GM12892 (cell line): ENCODE data around the gene CERT1.

- RRBS = no CpG with 5 or more reads among the region's 6 CpGs
Observed at GRCh38 chr5:72849115-72849436, 32.6 kb downstream of the TNPO1 start.

DNA sequence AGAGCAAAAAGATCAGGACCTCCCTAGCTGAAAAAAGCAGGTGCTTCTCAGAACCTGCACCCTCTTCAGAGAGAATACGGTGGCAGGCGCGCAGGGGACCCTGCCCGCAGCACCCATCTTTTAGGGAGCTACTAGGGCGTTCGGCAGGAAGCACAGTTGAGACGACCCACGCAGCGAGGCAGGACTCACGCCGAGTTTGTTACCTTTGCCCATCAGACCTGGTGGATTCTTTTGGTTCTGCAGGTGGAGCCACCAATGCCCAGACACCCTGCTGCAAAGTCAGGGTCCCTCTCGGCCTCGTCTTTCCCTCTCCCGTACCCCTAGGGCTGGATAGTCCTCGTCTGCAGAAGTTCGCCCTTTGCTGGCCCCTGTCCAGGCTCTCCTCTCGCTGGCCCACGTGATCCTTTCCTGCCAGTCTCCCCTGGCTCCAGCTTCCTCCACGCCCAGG, 28.6 kb downstream of the TMEM174 start:
- RRBS = no CpG with 5 or more reads among the region's 19 CpGs

GRCh38 chr5:73281351-73281818, 108.4 kb downstream of the TMEM174 start:
- RRBS = no CpG with 5 or more reads among the region's 5 CpGs

GRCh38 chr5:73303221-73303495, 130.2 kb downstream of the TMEM174 start:
- RRBS = no CpG with 5 or more reads among the region's 22 CpGs

- RRBS = 0% methylated on average over 4 of the region's 32 CpGs
Observed at GRCh38 chr5:73498618-73499173, 454 bp downstream of the BTF3 start.

DNA sequence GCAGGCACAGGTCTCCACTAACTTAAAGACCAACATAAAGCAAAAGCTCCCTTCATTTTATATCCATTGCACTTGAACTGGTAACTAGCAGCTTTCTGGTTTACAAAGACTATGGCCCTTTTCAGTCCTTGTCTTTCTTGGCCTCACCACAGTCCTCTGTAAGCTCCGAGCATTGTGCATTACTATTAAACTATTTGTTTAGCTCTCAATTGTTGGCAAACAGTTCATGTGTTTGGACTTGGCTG, 37.3 kb downstream of the ARHGEF28 start:
- RRBS = no CpG with 5 or more reads among the region's 1 CpG

DNA sequence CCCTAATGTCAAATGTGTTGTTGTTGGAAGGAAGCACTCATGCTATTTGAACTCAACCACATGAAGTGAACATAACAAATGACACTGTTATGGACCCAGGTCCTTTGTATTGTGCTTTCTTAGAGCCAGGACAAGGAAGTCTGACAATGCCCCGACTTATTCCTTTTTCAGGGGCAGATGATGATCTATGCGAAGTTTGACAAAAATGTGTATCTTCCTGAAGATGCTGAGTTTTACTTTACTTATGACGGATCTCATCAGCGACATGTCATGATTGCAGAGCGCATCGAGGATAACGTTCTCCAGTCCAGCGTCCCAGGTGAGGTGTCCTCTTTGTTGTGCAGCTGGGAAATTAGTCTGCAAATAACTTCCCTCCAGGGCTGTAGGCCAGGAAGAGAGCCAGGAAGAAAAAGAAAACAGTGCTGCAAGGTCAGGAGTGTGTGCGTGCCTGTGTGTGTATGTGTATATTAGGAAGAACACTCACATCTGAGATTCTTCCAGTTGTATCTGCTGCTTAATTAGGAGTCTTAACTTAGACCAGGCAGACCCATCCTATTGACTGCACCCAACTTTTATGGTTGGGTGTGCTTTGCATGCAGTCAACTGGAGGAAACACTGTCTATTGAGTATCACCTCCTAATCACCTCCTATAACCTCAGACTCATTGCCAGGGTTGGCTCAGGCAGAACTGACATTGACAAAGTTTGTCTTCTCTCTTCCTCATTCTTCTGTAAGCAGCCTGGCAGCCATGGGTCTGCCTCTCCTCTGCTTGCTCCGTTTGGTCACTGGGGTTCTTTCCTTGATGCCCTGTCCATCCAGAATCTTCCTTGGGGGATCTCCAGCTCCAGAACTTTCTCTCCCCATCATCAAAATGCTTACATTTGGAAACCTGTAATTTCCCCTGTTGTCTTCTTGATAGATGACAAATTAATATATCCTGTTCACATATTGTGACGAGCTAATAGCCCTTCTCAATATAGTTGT, 124.0 kb downstream of the ARHGEF28 start:
- RRBS = no CpG with 5 or more reads among the region's 11 CpGs

DNA sequence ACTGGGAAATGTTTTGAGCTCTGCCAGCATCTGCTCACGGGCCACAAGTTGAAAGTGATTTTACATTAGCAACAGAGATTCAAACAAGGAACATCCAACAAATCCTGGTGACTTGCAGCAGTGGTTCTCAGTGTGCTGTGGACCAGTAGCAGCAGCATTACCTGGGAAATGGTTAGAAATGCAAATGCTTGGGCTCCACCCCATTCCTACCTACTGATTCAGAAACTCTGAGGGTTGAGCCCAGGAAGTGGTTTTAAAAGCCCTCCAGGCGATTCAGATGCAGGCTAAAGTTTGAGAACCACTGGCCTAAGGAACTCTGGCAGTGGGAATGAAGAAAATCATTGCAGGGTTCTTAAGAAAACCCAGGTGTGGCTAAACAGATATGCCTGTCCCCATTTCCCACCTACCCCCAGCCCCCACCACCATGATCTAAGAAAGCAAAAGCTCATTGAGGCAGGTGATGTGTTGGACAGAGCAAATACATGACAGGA, 398.8 kb downstream of the ENC1 start:
- RRBS = no CpG with 5 or more reads among the region's 2 CpGs

DNA sequence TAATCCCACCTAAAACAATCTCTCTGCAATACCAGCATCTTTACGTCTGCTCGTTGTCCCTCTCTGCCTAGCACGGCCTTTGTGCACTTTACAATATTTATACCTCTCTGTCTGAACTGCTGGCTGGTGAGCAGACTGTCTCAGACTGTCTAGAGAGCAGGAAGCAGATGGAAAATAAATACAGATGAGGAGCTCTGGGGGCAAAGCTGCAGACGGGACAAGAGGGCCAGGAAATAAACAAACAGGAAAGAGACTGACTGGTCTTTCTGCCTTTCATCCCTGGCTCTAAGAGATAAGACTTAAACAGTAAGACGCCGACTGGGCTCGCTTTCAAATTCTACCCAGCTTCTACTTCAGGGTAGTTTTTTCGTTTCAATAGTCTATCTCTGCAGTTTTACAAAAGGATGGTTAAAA, 224.8 kb downstream of the ENC1 start:
- RRBS = no CpG with 5 or more reads among the region's 8 CpGs

- RRBS = no CpG with 5 or more reads among the region's 7 CpGs
Observed at GRCh38 chr5:74576798-74577501, 63.6 kb downstream of the ENC1 start.

DNA sequence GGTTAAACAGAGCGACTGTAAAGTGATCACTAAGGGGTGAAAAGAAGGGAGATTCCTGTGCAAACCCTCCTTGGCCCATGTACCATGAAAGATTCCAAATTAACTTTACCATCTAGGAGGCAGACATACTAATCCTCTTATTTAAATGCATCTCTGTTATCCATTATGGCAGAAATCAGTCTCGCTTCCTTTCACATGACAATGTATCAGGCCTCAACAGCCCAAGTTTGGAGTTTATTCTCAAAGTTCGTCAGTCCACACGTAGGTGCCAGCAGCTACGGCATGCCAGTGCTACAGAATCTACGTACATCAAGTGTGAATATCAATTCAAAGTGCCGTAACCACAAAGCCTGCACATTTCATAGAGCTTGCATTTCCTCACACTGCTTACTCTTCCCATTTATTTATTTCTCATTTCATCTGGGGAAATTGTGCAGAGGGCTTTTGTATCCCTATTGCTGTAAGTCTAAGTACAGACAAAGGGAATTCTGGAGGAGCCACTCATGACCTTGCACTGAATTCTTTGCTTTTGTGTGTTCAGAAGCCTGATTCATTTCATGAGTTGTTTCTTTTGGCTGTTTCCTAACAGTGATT, 10.1 kb downstream of the ENC1 start:
- RRBS = no CpG with 5 or more reads among the region's 7 CpGs

GRCh38 chr5:74642969-74643652, 2.6 kb upstream of the ENC1 start:
- RRBS = no CpG with 5 or more reads among the region's 8 CpGs

DNA sequence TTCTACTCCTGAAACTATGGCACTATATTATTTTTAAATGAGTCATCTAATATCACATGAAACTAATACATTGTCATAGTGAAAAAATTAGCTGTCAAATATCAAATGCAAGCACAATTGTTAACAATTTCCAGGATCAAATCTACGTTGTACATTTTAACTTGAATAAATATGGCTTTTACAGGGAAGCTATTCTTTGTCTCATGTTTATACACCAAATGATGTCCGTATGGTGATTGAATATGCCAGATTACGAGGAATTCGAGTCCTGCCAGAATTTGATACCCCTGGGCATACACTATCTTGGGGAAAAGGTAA, 28.2 kb downstream of the HEXB start:
- RRBS = no CpG with 5 or more reads among the region's 4 CpGs

DNA sequence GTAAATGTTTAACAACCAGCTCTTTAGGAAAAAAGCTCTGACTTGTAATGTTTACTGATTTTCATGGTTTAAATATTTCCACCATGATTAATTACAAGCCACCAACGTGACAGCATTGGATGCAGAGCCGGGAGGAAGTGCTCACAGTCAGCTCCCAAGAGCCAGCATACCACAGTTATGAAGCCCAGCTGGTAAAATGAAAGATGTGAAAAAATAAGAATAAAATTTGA, 83.0 kb upstream of the FAM169A start:
- RRBS = no CpG with 5 or more reads among the region's 2 CpGs

- RRBS = no CpG with 5 or more reads among the region's 1 CpG
Observed at GRCh38 chr5:75348011-75348448, 11.0 kb downstream of the HMGCR start.

DNA sequence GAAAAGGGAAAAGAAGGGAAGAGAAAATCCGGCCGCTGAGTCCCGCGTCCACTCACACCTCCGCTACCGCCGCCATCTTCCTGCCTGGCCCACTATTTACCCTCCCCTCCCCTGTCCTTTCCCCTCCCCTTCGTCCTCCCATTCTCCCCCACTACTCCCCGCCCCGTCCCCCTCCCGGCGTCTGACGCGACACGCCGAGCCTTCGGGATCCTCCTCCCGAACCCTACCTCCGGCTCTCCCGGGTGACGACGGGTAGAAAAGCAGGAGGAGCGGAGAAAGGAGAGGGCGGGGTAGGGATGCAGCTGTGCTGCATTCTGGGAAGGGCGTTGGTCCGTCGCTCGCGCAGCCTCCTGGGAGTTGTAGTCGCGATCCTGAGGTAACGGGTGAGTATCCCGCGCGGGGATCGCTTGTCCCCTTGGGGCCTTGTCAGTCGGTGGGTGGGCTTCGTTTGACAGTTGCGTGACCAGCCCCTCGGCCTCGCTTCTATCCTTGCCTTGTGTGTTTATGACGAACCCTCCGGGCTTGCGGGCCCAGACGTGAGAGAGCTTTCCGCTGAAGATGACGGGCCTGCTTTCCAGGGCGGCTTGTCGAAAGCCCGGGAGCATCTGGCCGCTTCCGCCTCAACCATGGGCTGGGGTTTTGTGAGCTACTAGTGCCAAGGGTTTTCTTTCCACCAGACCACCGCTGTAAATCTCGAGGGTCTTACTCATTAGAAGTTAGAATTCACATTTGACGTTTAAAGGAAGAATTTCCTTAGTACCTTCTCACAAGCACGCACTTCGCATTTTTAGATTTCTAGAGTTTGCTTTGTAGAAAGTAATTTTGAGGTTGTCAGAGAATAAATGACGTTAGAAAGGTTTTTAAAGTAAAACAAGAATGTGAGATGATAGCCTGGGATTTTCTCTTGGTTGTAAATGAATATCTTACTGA, at the start of gene CERT1:
TSS of gene CERT1 (minus strand) at position 98 of the 930 bp plus-strand sequence.
- RRBS = under 1% methylated on average over 17 of the region's 58 CpGs

DNA sequence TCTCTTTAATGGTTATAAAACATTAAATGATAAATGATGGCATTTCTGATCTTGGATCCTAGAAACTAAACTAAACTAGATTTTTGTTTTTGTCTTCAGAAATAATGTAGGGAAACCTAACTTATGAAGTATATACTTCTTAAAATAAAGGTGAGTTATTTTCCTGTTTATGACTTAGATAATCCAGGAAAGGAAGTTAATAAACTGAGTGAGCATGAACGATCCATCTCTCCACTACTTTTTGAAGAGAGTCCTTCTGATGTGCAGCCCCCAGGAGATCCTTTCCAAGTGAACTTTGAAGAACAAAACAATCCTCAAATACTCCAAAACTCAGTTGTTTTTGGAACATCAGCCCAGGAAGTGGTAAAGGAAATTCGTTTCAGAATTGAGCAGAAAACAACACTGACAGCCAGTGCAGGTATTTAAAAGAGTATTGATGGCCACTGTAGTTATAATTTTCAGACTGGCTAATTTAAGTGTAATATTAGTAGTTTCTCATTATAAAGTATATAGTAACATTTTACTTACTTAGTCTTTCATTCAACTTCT, 30.1 kb upstream of the ANKDD1B start:
- RRBS = no CpG with 5 or more reads among the region's 2 CpGs

DNA sequence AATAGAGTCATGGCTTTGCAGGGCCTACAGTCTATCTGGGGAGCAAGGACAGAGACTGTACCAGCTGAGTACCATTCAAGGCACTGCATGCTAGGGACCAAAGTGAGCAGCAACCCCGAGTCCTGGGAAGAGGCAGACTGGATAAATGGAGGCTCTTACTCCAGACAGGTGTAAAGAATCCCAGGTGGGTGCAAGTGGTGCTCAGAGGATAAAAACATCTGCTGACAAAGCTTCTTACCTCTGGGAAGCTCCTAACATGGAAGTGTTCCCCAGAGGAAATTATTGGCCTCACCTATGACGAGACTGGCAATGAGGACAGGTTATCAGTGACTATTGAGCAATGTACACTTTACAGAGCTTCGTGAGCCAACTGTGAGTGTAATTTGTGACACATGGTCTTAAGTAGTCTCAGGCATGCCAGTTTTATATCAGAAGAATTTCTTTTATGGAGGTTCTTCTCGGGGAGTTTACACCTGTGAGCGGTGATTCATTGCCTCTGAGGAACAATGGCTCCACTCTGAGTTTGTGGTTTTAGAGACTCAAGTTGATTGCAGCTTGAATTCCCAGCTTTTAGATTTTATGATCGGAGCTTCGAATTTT, 11.2 kb downstream of the ANKDD1B start:
- RRBS = no CpG with 5 or more reads among the region's 7 CpGs

DNA sequence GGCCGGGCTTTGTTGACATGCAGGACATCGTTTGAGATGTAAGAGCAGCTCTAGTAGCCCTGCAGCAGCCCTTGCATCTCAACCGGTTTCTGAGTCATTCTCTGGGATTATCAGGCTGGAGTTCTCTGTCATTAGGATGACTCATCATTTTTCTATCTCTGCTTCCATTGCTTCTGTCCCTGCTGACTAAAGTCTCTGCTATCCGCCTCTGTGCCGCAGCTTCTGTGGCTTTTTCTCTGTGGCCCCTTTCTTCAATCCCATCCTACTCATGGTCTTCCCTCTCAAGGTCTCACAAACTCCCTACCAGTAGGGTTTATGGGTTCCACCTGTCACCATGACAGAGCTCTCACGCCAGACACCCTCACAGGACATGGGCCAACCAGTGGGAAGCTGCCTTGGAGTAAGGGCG, 30.4 kb upstream of the IQGAP2 start:
- RRBS = 61% methylated on average over 3 of the region's 7 CpGs

DNA sequence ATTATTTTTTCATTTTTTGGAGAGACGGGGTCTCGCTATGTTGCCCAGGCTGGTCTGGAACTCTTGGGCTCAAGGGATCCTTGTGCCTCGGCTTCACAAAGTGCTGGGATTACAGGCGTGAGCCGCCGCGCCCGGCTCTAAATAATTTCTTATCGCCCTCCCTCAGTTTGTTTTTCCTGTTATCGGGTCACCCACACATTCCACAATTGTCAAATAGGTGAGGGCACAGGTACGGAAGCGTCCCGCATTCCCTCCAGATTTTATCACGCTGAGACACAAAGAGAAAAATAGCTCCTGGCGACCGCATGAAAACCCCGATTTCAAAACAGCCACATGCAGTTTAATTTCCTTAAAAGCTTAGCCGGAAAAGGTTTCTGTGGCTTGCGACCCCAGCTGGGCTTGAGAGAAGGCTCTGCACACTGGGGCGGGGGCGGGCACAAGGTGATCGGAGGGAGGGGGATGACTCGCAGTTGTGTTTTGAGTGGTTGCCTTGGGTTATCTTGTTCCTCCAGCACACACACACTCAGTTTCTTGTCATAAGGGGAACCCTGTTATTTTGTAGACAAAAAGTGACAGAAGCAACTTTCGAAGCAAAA, 735 bp upstream of the IQGAP2 start:
- RRBS = no CpG with 5 or more reads among the region's 24 CpGs